Lower leg skin (tissue), 2 donors: ENCODE measurements around the gene ZNF276.

GRCh38 chr16:89489040-89489830 is 1.1 kb downstream of the ANKRD11 start:
- PRO-cap = bidirectional peak, plus-strand start at chr16:89489344, minus-strand start at chr16:89489222
- RAMPAGE, long total RNA, 2 experiments = no peak in any of the 2 experiments

DNA sequence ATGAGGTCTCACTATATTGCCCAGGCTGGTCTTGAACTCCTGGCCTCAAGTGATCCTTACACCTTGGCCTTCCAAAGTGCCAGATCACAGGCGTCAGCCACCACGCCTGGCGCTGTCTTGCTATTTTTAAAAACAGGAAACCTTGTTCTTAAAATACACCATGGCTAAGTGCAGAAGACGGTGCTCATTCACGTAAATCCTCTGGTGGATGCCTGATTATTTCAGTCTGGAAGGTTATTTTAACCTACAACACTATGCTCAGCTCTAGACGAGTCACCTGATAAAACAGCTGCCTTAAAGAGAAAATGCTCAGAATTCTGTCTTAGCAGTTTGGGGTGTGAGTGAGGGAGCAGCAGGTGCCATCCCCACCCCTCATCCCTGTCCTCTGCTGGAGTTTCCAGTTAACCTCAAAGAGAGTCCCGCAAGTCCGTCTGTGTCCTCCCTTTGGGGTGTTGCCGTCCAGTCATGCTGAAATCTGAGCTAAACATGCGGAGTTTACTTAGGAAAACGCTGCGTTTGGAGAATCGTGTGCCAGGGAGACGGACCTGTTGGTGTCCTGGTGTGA is 17.0 kb downstream of the SPG7 start:
- PRO-cap = no peak
- RAMPAGE, long total RNA, 2 experiments = no peak in any of the 2 experiments

GRCh38 chr16:89721144-89721770 is at the start of gene ZNF276:
Gene ZNF276 (plus strand): TSS chr16:89721537.
- PRO-cap = bidirectional peak, plus-strand start at chr16:89721553, minus-strand start at chr16:89721482
- RAMPAGE, long total RNA, 2 experiments = no peak in any of the 2 experiments

- PRO-cap = no peak
- RAMPAGE, long total RNA, 2 experiments = no peak in any of the 2 experiments
These were observed 11.6 kb downstream of the ZNF276 start for GRCh38 chr16:89732777-89733466.

DNA sequence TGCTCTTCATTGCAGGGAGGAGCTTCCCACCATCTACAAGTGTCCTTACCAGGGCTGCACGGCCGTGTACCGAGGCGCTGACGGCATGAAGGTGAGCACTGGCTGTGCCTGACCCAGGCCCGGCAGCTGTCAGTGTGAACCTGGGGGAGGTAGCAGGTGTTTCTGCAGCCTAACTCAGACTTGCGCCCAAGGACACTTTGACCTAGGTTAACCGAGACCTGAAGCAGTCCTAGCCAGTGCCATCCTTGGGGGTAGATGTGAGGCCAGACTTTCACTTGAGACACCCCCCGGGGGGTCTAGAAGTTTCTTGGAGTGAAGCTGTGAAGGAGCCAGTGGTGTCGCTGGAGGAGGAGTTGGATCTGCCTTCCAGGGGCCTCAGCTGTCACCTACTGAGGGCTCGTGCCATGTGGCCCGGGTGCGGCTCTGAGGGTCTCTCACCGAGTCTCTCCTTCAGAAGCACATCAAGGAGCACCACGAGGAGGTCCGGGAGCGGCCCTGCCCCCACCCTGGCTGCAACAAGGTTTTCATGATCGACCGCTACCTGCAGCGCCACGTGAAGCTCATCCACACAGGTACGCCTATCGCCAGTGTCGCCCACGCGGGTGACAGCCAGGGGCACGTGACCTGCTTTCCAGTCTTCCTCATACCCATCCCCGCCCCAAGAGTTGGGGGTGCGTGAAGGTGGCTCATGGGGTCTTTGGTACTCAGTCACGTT is 12.3 kb downstream of the ZNF276 start:
- PRO-cap = no peak
- RAMPAGE, long total RNA, 2 experiments = no peak in any of the 2 experiments

GRCh38 chr16:89854239-89854661 is 19.1 kb upstream of the TCF25 start:
- PRO-cap = no peak
- RAMPAGE, long total RNA, 2 experiments = no peak in any of the 2 experiments

- PRO-cap = no peak
- RAMPAGE, long total RNA, 2 experiments = no peak in any of the 2 experiments
These were observed 20.1 kb downstream of the TCF25 start for GRCh38 chr16:89893381-89894020.

DNA sequence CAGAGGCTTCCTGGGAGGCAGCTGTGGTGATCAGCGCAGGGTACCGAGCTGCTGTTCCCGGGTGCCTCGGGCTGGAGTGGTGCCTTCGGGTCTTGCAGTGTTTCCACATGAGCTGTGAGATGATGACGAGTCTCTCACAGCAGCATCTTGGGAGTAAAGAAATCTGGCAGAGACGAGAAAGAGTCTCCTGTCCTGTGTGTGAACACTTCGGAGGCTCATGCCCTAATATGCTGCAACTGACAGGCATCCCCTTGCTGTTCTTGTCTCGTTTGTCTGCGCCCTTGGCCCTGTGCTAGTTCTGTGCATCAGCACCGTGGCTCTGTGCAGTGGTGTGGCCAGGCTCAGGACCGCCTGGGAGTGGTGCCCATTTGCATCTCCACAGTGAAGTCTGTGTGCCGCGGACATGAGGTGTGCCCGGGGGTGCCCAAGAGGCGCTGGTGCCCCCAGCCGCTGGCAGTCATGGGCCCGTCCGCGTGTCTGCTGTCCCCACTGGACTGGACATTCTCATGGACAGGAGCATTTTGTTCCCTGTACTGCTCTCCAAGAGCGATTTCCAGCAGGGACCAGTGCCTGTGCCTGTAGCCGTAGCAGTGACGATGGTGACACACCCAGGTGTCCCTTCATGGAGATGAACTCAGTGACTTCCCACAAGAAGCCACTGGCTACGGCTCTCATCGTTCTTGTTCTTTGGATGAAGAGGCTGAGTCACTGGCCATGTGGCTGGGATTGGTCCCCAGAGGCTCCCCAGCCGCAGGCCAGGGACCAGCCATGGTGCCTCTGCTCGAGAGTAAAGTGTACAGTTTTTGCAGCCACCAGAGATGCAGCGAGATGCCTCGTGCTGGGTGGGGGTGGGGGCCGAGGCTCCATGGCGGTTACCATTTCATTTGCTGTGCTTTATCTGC is 13.1 kb upstream of the MC1R start:
- PRO-cap = no peak
- RAMPAGE, long total RNA, 2 experiments = no peak in any of the 2 experiments

DNA sequence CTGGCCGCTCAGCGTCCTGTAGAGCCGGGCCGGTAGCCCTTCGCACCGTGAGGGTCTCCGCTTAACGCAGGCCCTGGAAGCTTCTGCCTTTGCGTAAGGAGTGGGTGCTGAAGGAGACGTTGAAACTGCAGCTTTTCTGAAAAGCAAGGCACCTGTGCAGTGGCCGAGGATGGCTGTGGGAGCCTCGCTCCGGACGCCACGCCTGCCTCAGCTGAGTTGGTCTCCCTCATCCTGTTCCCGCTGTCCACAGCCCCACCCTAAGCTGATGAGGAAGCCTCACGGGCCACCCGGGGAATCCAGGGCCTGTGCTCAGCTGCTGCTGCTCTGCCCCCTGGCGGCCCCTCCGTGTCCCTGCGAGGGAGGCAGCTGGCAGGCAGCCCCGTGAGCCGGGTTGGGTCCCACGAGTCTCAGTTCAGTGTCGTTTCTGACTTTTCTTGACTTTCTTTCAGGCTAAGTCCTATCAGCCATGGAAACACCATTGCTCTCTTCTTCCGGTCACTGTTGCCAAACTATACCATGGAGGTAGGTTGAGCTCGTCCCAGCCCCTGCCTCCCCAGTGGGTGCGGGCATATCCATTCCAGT is 8.4 kb upstream of the MC1R start:
- PRO-cap = no peak
- RAMPAGE, long total RNA, 2 experiments = no peak in any of the 2 experiments

GRCh38 chr16:89918969-89919390 is 318 bp downstream of the MC1R start:
- PRO-cap = no peak
- RAMPAGE, long total RNA, 2 experiments = no peak in any of the 2 experiments

- PRO-cap = no peak
- RAMPAGE, long total RNA, 2 experiments = no peak in any of the 2 experiments
These were observed 9.3 kb downstream of the DEF8 start for GRCh38 chr16:89957868-89958178.

- PRO-cap = no peak
- RAMPAGE, long total RNA, 2 experiments = no peak in any of the 2 experiments
These were observed 24.8 kb downstream of the DEF8 start for GRCh38 chr16:89973304-89973850.

GRCh38 chr16:90008718-90009432 is 10.4 kb downstream of the DBNDD1 start:
- PRO-cap = no peak
- RAMPAGE, long total RNA, 2 experiments = no peak in any of the 2 experiments

DNA sequence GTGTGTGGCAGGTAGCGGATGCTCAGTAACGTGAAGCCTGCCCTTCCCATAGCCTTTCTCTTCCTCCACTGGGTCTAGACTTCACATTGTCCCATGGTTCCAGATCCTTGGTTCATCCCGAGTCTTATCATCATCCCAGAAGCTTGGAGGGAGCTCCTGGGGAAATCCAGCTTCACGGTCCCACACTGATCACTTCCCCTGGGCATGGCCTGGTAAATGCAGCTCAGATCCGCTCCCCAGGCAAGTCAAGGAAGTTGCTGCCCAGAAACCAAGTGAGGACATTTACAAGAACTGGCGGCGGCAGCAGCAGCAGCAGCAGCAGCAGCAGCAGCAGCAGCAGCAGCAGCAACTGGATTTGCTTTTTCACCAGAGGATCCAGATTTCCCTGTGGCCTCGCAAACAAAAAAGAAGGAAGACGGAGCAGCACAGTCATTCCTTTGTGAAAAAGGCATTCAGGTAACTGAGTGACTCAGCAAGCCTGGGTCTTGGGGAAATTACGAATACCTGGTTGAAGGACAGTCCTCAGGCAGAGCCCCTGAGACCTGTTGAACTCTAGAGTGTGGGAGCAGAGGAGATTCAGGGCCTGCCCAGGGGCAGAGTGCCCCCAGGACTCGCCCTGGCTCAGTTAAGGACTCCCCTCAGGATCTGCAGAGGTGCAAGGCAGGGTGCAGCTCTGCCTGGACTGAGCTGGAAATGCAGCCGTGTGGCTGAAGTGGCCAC is 25.0 kb upstream of the PRDM7 start:
- PRO-cap = no peak
- RAMPAGE, long total RNA, 2 experiments = no peak in any of the 2 experiments